Measurements from ENCODE around the genes COL8A1 and ADGRG7.

- RRBS: no CpG with 5 or more reads among the region's 8 CpGs
These were observed 28.9 kb downstream of the CPOX start for GRCh38 chr3:98564340-98565085.

GRCh38 chr3:98800460-98800882, 37.3 kb downstream of the ST3GAL6 start:
- RRBS: no CpG with 5 or more reads among the region's 3 CpGs

- RRBS: no CpG with 5 or more reads among the region's 8 CpGs
These were observed 43.7 kb downstream of the ST3GAL6 start for GRCh38 chr3:98806601-98807532.

DNA sequence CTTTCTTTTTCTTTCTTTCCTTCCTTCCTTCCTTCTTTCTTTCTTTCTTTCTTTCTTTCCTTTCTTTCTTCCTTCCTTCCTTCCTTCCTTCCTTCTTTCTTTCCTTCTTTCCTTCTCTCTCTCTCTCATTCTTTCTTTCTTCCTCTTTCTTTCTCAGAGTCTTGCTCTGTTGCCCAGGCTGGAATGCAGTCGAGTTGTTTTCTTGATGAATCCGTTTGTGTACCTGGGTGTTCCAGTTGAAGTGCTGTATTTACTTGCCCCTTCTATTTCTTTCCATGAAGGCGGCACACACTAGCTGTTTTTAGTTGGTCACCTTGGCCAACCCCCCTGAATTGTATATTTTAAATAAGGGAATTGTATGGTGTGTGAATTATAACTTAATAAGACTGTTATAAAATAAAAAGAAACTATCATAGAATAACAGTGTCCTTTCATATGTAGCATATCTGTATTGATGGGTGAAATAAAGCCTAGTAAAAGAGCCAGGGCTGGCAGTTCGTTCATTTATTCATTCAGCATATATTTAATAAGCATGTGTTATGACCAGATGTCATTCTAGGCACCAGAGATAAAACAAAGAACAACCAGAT, 62.3 kb downstream of the DCBLD2 start:
- RRBS: no CpG with 5 or more reads among the region's 4 CpGs

DNA sequence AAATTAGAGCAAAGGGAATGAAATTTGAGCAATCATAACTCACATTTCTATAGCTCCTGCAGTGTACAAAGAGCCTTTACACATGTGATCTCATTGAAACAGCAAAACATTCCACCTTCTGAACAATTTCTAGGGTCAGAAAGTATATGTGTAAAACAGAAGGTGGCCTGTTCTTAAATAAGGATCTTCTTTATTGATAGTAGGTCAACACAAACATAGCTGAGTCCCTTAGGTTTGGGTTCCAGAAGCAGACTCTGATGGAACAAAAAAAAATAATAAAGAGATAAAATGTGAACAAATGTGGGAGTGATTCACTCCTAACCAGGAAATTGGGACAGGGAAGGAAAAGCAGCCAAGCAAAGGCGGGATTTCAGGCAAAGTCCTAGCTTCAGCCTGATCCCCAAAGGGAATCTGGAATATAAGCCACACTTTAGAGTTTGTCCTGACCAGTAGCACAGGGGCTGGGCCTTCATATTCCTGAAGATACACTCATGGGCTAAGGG, 135.2 kb upstream of the COL8A1 start:
- RRBS: no CpG with 5 or more reads among the region's 1 CpG

DNA sequence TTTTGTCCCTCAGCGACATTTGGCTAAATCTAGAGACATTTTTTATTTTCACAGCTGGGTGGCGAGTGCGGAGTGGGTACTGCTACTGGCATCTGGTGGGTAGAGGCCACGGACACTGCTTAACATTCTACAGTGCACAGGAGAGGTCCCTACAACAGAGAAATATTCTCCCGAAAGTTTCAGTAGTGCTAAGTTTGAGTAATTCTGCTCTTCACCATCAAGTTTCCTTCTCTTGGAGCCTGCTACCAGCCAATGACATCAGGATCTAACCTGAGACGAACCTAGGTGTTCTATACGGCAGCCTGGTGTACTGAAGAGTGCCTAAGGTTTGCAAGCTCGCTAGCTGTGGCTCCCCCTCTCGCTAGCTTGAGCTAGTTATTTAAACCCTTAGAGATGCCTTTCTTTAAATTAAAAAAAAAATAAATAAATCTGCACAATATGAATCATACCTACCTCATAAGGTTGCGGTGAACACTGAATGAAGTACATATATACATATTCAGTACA, 1.5 kb upstream of the COL8A1 start:
- RRBS: no CpG with 5 or more reads among the region's 10 CpGs

- RRBS: no CpG with 5 or more reads among the region's 26 CpGs
These were observed at the start of gene COL8A1 for GRCh38 chr3:99638182-99638947. COL8A1 (plus strand) TSS chr3:99638594.

- RRBS: no CpG with 5 or more reads among the region's 8 CpGs
These were observed 32.1 kb downstream of the CMSS1 start for GRCh38 chr3:99849579-99850376.

DNA sequence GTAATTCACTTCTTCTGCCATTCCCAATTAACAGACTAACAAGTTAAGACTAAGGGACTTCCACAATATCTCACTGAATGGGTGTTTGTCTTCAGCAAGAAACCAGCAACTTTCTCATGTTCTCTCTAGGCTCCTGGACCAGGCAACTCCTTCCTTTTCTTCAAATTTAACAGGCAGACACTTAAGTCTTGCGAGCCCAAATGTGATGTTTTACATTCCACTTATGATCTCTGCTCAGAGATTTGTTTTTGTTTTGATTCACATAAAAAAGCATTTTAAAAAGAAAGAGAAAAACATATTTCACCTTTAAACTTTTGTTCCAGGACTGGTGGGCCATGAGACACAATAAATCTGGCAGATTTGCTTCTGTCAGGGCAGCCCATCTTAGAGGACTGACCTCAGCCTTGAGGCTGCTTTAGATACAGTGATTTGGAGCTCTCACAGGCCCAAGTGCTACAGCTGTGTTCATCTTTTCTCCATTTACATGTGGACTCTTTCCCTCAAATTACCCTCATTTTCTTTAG, 51.9 kb downstream of the CMSS1 start:
- RRBS: no CpG with 5 or more reads among the region's 1 CpG

DNA sequence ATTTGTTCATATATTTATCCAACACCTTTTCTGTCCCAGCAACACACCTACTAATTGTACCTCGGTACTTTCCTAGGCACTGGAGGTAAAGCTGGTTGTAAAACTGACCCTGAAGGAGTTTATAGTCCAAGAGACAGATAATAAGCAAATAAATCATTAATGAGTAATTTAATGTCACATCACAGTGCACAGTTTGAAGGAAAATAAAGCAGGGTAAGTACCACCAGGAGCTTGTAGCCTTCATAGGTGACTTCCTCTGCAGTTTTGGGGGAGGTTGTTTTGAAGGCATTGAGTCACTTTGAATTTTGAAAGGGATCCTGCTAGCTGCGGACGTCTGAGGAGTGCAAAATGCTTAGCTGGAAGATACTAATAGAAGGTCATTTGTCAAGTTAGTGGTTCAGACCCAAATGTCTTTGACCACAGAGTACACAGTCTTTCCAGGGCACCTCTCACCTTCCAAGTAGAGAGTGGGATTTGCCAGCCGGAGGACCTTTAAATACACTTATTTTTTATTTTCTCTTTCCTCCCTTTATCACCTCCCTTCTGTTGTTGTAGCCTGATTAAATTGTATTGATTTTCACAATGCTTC, 53.8 kb downstream of the CMSS1 start:
- RRBS: no CpG with 5 or more reads among the region's 4 CpGs

DNA sequence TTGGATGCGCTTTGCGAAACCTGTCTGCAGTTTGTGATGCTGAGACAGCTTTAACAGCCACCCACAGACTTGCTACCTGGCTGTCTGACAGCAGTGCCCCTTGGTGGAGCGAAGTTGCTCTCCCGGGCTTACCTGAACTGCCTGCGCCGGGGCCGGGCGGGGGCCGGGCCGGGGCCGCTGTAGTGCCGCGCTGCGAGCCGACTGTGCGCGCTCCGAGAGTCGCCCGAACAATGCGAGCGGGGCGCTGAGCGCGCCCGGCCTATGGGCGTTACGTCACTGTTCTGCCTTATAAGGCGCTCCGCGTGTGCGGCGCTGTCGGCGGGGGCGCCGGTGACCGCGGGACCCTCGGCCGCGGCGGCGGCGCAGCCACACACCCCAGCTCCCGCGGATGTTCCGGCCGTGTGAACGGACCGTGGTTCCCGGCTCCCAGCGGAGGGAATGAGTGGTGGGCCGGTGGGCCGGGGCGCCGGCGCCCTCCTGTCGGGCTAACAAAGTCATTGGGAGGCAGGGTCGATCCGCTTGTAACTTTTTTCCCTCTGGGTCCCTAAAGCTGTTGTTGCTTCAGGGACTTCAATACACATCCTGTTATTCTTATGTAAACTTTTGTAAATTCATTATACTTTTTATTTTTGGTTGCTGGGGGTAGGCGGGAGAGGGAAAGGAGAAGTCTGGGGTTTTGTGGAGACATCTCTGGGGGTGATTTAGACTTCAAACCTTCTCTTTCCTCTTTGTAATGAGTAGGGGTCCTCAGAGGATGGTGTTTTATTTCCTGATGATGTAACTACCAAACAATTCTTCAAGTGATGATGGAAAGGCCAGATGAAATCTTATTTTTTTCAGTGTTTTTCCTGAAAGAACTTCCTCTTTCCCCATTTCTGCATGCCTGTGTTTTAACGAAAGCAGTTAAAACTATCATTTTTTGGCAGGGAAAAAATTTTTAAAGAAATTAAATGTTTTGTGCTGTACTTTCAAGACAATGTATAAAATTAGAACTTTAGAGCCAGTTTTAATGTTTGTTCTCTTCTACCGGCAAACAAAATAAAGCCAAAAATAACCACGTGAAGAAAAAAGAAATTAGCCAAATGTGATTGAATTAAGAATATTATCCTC, 58.6 kb downstream of the CMSS1 start:
- RRBS: 1% methylated on average over 35 of the region's 65 CpGs

- RRBS: no CpG with 5 or more reads among the region's 2 CpGs
These were observed 139.9 kb downstream of the CMSS1 start for GRCh38 chr3:99957448-99957987.

DNA sequence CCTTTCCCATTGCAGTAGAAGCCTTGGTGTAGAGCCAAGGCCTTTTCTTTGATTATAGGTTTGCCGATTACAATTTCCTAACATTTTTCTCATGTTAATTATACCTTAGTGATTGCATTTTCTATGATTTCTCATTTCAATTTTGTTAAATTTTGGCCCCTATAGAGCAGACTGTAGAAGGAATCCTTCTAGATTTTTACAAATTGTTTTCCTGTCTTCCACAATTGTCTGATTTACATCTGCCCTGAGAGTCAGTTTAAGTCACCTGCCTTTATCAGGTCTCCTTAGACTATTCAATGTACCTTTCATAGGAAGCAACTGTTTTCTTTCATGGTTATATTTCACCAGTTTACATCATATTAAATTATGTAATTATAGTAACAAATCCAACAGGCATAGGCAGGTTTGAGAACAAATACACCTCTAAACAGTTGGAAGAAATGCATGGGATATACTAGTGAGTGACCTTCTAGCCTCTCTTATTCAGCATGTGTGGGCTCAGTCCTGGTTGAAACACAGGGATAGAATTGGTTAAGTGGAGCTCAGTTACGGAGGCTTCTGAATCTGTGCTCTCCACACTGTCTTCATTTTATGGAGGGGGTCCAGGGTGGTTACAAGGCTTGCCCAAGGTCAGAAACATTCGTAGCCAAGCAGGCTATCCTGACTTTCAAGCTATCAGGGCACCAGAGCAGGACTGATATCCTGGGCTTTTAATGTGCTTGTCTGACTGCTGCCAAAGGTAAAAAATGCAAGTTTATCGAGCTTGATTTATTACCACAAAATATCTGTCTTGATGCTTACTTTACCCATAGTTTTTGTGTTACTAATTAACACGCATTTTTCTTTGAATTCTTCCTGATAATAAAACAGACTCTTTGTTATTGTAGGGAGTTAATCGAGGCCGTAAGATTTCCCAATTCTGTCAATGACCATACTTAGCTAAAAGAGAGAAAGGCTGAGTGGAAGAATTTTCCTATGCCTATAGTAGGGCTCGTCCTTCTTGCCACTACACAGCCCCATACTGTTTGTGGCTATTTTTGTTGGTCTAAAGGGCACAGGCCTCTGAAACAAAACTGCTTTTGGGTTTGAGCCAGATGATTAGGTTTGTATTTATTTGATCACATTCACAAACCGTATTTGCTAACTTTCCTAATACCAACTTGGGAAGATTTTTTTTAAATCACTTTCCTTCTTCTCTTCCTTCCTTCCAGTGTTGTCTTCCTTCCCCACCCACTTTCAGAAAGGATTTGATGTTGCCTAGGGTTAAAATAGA, 89.6 kb downstream of the FILIP1L start:
- RRBS: no CpG with 5 or more reads among the region's 9 CpGs

GRCh38 chr3:100047354-100048329, 66.7 kb downstream of the FILIP1L start:
- RRBS: no CpG with 5 or more reads among the region's 6 CpGs

DNA sequence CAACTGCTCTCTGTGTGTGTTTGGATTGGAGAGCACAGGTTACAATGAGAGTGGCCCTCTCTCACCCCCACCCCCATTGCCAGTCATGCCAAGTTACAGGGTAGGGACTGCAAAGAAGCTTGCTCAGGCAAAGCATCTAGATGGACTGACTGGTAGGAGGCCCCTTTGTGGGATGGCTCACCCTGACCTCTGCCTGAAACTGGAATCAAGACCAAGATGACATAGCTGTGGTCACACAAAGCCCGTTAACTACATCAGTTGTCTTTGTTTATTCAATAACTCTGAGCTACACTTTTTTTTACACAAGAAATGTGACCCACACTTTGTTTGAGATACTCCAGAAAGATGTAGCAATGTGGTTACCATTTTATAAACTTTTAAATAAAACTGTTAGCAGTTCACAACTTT, 10.2 kb downstream of the FILIP1L start:
- RRBS: no CpG with 5 or more reads among the region's 1 CpG

GRCh38 chr3:100270948-100271541, 10.3 kb downstream of the TBC1D23 start:
- RRBS: no CpG with 5 or more reads among the region's 3 CpGs

GRCh38 chr3:100377620-100377906, 23.3 kb downstream of the TOMM70 start:
- RRBS: no CpG with 5 or more reads among the region's 3 CpGs

DNA sequence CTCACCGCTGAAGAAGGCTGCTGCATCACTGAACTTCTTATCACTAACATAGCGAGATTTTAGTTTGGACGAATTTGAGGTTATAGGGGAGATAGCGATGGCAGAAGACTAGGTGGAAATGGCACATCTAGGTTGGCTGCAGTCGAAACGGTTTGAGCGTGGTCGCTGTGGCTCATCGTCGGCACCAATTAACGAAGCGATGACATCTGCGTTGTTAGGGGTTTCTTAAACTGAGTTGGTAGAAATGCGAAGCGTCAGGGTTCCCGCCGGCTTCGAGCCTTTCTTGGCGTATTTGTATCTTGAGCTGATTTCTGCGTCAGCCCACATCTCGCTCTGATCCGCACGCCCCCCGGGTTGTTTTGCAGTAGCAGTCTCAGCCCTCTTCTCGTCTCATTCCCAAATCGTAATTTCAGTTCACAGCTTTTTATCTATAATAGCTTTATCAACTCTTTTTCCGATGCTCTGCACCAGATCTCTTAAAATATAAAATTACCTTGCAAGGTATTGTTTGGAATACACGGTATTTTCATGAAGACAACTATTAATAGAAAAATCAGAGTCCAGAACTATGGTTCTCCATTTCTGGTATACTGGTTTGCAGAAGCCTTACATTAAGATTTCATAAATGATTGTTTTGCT, 442 bp downstream of the LNP1 start:
- RRBS: 3% methylated on average over 7 of the region's 28 CpGs

GRCh38 chr3:100535334-100536047, 43.1 kb downstream of the TMEM45A start:
- RRBS: no CpG with 5 or more reads among the region's 3 CpGs

GRCh38 chr3:100609170-100610506, at the start of gene ADGRG7:
ADGRG7 (plus strand) TSS chr3:100609601.
- RRBS: no CpG with 5 or more reads among the region's 8 CpGs